GM06990 (cell line): Measurements from ENCODE around the genes C2orf69 and KCTD18.

DNA sequence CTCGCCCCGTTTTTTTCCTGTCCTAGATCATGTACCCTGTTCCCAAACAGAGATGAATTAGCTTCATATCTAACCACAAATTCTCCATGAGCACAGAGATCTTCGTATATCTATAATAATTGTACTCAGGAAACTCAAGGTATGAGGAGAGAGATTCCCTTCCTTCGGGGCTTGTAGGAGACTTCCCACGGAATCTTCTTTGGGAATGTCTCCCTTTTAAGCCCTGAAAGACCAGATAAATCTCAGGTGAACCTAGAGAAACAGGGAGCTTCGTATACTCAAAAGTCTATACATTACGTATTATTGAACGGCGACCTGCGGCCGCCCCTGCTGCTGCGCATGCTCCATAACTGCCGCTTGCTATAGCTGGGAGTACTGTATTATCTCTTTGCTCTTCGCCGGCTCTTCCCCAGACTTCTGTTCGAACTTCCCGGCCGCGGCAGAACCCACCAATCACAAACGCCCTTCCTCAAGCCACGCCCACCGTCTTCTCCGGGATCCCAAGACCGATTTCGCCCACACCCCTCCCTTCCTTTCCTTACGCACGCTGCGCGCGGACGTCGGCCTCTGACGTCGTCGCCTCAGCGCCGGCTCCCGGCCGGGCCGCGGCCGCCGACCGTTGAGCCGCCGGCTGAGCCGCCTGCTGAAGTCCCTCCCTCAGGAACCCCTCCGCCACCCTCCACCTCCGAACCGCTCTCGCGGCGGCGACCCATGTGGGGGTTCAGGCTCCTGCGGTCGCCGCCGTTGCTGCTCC is at the start of gene C2orf69:
TSS of gene C2orf69 (plus strand) at position 566 of the 754 bp plus-strand sequence.
- RRBS = 2% methylated on average over 17 of the region's 58 CpGs

- RRBS = no CpG with 5 or more reads among the region's 3 CpGs
Observed at GRCh38 chr2:200352596-200353327, 46.3 kb downstream of the SPATS2L start.

DNA sequence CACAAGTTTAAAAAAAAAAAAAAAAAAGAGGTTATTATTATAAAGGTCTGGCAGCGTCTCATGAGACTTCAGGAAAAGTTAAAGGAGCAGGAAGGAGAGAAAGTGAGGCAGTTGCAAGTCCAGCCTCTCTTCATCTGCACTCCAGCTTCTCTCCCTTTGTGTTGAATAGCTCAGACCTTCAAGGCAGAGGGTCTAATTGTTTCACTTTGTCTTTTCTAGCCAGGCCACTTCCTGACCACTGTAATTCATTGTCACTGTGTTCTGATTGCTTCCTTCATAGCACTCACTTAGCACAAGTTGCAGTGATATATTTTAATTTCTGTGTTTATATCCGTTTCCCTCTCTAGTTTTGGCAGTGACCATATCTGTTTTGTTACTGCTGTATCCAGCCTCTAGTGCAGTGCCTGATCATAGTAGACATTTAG is 99.9 kb downstream of the SPATS2L start:
- RRBS = no CpG with 5 or more reads among the region's 2 CpGs

GRCh38 chr2:200509569-200510384 is at the start of gene KCTD18:
KCTD18 (minus strand) TSS chr2:200510068.
- RRBS = 2% methylated on average over 52 of the region's 79 CpGs

- RRBS = no CpG with 5 or more reads among the region's 3 CpGs
Observed at GRCh38 chr2:200619165-200619736, 33.4 kb downstream of the AOX1 start.

DNA sequence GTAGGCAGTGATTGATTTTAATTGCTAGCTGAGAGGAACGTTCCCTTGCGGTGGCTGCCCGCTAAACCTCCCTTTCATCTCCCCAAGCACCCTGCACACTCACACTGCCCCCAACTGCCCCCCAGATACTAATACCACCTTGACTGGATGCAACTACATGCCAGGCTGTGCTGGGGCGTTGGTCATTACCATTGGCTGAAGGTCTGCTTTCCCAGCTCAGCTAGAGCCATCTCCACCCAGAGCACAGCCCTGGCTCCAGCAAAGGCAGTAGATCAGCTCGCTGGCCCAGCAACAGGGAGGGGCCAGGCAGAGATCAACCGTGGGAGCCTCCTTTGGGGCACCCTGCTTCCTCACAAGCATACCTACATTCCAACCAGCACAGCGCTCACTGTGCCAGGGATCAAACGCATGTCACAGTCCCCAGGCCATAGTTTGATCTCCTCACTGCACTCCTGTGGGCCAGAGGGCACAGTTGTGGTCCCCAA is 70.3 kb upstream of the BZW1 start:
- RRBS = no CpG with 5 or more reads among the region's 8 CpGs

DNA sequence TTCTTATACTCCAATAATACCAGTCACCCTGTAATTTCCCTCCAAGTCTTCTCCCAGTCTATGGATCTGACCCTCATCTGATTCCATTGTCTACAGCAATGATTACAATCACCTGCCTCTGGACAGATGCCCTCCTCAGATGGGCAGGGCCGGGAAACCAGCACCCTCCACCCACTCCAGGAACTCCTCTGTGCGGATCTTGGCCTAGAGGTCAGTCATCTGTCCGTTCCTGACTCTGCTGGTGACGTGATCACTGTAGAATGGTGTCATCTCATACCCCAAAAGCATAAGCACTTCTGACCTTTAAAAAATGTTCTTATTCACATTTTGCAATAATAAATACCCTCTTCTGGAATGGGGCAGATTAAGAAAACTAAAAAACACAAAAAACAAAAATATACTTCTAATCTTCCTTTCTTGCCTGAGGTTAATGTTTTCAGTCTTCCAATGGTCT is 29.5 kb upstream of the BZW1 start:
- RRBS = no CpG with 5 or more reads among the region's 4 CpGs

- RRBS = no CpG with 5 or more reads among the region's 10 CpGs
Observed at GRCh38 chr2:200787423-200787859, 24.3 kb upstream of the BZW1 start.

DNA sequence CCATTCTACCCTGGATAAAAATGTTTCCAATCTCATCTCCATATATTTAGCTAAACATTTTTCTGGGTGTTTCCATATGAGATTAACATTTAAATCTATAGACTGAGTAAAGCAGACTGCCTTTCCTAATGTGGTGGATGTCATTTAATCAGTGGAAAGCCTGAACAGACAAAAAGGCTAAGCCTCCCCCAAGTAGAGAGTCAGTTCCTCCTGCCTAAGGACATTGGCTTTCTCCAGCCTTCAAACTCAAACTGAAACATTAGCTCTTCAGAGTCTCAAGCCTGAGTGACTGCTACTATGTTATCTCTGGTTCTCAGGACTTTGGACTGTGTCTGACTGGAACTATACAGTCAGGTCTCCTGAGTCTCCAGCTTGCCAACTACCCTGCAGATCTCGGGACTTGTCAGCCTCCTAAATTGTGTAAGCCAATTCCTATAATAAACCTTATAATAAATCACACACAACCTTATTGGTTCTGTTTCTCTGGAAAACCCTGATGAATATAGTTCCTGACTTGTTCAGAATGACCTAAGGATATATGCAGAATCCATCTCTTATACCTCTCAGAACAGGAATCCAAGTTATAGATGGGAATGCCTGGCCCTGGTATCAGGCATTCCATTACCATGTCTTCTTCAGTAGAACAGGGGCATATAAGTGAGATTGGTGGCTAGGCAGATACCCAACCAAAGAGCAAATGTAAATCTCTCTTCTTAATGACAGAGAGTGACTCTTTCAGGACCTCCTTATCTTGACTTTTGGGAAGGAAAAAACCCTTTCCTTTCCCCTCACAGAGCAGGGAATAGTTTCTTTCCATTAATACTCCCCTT is 12.5 kb downstream of the HYCC2 start:
- RRBS = no CpG with 5 or more reads among the region's 1 CpG

DNA sequence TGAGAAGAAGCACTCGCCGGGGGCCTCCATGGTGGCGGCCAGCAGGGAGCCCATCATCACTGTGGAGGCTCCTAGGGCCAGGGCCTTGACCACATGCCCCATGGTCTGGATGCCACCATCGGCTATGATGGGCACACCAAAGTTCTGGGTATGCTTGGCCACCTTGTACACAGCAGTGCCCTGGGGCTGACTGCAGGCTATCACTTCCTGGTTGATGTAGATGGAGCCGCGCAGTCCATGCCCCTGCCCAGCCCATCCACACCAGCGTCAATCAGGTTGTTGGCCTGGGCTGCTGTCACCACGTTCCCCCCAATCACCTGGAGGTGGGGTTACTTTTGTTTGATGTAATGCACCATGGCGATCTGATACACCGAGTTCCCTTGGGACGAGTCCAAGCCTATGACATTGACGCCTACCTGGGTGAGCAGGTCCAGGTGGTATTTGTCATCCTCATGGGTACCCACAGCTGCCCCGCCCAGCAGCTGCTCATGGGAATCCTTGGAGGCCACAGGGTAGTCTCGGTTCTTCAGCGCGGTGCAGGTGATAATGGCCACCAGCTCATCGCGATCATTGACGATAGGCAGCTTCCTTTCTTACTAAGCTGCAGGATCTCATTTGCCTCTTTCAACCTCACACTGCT is 22.0 kb downstream of the CFLAR start:
- RRBS = no CpG with 5 or more reads among the region's 19 CpGs

DNA sequence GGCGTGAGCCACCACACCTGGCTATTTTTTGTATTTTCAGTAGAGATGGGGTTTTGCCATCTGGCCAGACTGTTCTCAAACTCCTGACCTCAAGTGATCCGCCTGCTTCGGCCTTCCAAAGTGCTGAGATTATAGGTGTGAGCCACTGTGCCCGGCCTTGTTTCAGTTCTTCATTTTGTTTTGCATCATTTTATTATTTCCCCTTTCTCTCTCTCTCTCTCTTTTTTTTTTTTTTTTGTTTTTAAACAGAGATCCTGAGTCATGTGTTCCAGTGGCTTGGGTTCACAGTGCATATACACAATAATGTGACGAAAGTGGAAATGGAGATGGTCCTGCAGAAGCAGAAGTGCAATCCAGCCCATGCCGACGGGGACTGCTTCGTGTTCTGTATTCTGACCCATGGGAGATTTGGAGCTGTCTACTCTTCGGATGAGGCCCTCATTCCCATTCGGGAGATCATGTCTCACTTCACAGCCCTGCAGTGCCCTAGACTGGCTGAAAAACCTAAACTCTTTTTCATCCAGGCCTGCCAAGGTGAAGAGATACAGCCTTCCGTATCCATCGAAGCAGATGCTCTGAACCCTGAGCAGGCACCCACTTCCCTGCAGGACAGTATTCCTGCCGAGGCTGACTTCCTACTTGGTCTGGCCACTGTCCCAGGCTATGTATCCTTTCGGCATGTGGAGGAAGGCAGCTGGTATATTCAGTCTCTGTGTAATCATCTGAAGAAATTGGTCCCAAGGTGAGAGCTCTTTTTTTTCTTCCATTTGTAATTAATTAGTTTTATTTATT is 26.1 kb downstream of the CASP10 start:
- RRBS = no CpG with 5 or more reads among the region's 14 CpGs

DNA sequence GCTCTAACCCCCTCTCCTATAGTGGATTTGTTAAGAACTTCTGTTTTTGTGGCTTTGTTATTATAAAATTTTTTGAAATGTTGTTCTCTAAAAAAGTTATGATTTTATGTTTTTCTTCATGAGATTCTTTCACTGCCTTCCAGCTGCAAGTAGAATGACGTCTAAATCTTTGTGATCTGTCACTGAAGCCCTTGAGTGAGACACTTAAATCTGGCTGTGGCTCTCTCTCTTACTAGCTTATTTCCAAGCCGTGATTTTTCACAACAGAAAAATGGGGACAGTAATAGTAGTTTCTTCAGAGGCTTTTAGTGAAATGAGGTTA is 1.6 kb downstream of the CASP8 start:
- RRBS = no CpG with 5 or more reads among the region's 2 CpGs

GRCh38 chr2:201263847-201264177 is 3.5 kb downstream of the CASP8 start:
- RRBS = no CpG with 5 or more reads among the region's 2 CpGs

- RRBS = no CpG with 5 or more reads among the region's 1 CpG
Observed at GRCh38 chr2:201758174-201758621, 22.5 kb downstream of the ALS2 start.

DNA sequence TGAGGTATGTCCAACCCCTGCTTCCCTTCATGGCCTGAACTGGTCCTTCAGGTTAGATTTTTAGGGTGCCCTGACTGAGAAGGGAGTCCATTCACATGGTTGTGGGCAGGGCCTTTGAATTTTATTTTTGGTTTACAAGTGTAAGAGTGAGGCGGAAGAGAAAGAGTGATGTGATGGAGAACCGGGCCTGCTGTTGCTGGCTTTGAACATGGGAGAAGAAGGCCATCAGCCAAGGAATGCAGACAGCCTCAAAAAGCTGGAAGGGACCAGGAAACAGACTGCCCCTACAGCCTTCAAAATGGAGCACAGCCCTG is 105.0 kb downstream of the CDK15 start:
- RRBS = no CpG with 5 or more reads among the region's 2 CpGs

DNA sequence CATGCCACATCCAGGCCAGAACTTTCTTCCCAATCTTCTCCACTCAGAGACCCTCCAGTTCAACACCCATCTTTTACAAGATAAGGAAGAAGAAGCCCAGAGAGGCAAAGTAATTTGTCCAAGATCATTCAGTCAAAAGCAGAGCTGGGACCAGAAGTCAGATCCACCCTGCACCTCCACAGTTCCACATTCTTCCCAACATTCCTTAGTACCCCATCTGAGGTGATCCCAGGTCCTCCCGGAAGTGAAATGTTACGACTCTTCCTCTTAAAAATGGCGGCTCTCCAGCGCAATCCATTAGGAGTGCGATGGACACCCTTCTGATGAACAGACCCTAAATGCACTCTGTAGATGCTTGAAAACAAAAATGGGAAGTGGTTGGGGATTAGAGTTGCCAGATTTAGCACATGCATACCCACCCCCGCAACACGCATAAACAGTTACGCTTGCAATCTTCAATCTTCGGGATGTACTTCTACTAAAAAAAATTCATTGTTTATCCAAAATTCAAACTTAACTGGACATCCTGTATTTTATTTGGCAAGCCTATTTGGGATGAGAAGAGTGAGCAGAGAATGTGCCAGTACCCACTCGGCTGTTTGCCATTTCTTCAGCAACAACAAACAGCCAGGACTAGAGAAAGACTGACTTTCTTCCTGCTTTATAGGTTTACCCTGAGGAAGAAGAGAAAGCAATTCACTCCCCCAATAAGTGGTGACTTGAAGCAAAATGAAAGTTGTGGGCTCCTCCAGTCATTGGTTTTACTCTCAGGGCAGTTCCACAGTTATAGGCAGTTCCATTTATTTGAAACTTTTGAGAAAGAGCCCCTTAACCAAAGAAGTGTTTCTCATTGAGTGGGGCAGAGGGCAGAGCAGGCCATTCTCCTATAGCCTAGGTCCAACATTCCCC is 18.4 kb downstream of the KIAA2012 start:
- RRBS = no CpG with 5 or more reads among the region's 10 CpGs

DNA sequence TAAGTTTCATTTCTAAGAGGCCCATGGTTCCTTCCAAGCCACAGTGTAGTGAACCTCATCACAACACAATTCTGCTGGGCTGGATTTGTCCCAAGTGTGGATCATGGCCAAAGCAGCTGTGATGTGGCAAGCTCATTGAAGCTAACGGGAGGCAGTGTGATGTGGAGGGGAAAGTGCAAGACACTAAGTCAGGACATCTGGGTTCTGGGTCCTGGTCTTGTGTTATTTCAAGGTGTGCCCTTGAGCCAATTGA is 62.6 kb downstream of the KIAA2012 start:
- RRBS = no CpG with 5 or more reads among the region's 1 CpG

GRCh38 chr2:202302575-202303130 is 37.1 kb downstream of the NOP58 start:
- RRBS = no CpG with 5 or more reads among the region's 5 CpGs

- RRBS = no CpG with 5 or more reads among the region's 3 CpGs
Observed at GRCh38 chr2:203040835-203041265, 26.2 kb downstream of the NBEAL1 start.

- RRBS = no CpG with 5 or more reads among the region's 6 CpGs
Observed at GRCh38 chr2:203604049-203604452, 69.0 kb upstream of the RAPH1 start.